Mucosa of descending colon (tissue), 1 donor: ENCODE data around the genes MROH2A and TRPM8.

- PRO-cap: no peak
Observed at GRCh38 chr2:233457991-233458505, 103.8 kb downstream of the DGKD start.

DNA sequence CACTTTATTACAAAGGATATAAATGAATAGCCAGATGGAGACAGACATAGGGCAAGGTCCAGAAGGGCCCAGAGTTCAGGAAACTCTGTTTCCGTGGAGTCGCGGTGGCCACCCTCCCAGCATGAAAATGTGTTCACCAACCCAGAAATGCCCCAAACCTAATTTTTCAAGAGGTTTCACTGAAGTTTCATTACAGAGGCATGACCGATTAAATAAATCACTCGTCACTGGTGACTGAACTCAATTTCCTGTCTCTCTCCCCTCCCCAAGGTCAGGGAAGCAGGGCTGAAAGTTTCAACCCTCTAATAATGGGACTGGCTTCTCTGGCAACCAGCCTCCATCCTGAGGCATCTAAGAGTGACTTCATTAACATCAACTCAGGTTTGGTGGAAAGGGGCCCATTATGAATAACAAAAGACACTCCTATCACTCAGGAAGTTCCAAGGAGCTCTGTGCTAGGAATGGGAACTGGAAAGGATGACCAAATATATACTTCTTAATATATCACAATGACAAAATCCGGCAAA, 22.3 kb downstream of the USP40 start:
- PRO-cap: no peak

DNA sequence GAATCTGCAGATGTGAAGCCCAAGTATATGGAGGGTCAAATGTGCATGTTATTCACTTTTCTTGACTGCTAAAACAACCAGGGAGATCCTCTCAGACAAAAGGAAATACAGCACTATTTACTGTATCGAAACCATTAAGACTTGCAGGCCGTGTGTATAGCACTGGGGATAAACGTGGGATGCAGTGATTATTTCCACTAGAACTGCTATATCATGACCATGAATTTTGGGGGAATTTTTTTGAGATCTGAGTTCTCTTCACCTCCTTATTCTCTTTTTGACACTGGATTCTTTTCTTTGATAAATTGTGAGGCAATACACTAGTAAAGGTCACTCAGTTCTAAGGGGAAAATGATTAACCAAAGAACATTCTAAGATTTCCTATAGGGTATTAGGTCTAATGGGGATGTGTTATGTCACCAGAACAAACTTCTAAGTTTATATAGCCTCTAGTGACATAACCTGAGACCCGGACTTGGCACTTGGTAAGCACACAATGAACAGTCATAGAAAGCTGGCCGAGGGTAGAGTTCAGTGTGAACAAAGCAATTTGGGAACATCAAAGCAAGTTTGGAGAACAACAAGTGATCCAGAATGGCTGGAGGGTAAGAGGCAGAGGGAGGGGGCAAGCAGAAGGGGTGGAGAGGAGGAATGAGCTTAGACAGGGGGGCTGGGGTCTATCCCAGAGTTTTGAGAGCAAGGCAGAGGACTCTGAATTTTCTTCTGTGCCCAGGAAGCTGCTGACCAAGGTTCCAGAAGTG, 14.8 kb upstream of the UGT1A1 start:
- PRO-cap: no peak

- PRO-cap: no peak
Observed at GRCh38 chr2:233761787-233762771, 2.0 kb downstream of the UGT1A1 start.

- PRO-cap: no peak
Observed at GRCh38 chr2:233778149-233778588, at the start of gene MROH2A. Gene MROH2A, plus strand, starts transcription at chr2:233778330.

GRCh38 chr2:233917251-233917791, at the start of gene TRPM8:
Gene TRPM8, plus strand, starts transcription at chr2:233917373.
- PRO-cap: no peak

DNA sequence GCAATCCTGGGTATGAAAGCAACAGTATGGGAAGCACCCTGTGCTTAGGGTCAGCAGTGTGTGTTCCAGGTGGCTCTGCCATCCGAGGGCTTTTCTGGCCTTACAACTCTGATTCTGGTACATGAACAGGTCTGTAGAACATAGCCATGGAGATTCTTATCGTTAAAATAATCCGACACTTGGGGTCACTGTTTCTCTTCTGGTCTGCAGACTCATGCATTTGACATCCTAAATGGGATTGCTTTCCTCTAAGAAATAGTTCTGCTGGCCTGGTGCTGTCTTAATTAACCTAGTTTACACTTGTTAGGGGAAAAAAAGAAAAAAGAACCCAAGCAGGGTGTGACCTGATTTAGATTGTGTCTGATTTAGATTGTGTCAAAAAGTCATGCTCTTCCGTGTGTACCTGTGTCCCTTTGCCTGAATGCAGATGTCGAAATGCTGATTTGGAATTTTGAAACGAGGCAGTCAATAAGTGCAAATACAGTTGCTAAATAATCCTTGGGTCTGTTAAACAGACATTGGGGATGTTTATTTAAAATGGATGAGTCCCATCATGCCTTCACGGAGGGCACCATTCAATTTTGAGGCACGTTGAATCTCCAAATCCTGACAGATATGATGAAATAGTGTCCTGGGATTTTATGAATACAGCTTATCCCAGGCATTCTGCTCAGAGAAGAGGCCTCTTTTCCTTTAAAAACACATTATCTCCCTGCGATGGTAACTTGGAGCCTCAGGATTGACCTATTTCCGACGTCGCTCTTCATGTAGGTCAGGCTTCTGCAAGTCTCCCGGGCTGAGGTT, 59.7 kb downstream of the TRPM8 start:
- PRO-cap: no peak

DNA sequence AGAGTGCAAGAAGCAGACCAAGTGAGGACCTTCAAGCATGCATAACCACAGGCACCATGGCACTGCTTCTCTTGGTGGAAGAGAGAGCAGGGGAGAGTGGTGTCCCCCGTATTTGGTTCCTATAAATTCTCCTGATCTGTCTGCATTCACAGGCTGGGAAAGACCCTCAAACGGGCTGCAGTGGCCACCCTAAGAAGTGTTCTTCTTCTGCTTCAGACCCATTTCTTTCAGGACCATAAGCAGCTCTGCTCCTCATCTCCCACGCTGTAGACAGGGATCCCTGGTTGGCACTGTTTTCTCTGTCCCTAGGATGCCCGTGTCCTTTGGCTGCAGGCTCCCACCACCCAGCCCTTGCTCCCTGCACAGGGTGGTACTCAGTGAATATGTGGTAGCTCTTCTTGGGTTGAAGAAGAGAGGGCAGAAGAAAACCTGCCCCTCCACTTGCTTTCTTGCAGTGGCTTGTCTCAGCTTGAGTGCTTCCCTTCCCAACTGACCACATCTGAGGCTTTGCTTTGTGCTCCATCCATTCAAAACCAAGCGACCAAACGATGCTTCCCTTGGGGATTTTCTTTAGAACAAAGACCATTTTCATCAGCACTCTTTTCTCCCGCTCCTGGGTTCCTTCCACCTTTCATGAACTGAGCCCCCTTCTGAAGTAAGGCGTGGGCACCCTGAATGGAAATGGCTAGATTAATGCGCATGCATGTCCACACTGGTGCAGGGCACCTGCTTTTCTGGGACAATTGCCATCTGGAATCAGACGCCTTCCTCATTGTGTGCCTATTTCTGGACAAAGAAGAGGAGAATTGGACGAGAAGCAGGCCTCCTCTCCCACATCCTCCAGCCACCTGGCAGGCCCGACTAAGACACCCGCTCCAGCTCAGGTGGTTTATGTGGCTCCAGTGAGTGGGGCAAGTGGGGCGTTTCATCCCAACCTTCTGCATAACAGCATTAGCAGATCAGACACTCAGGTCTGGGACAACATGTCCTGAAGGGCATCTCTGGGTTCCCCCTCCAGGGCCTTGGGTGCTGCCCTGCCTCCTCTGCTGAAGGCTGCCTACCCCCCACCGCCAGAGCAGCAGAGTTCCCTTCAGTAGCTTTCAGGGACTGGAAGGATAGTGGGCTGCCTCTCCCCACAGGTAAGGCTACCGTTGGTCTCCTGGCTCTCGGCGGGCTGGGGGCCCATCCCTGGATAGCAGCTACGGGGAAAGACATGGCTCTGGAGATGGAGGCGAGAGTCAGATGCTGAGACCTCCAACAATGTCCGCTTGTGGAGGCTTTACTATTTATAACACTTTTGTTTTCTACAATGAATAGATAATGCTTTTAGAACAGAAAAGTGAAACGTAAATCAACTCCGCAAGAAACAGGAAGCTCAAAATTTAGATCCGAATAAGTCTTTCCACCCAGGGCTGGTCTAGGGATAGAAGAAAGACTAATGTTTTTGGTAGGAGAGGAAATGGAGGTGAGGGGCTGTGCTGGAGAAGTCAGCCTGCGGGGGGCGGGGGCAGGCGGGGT, 58.9 kb downstream of the ARL4C start:
- PRO-cap: no peak

- PRO-cap: no peak
Observed at GRCh38 chr2:234444162-234444579, 52.7 kb downstream of the ARL4C start.

- PRO-cap: no peak
Observed at GRCh38 chr2:234468468-234469153, 28.3 kb downstream of the ARL4C start.

DNA sequence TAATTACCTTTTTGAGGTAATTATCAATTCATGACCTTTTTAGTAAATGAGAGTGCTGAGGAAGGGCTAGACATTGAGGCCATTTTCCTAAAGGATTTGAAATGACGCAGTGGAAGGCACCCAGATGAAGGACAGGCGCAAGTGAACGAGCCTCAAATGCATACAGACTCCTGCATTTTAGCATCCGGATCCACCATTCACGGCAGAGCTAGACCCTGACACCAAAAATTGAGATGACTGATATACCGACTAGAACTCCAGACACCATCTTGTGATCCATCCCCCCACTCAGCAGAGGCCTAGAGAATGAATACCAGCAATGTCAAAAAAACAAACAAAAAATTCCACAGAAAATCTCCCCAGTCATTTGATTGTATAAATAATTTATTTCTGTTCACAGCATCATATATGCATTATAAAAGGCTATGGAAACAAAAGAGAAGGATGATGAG, 4.2 kb downstream of the ARL4C start:
- PRO-cap: no peak

- PRO-cap: bidirectional peak, plus-strand start at chr2:234494995, minus-strand start at chr2:234494935
Observed at GRCh38 chr2:234494760-234495804, 1.8 kb downstream of the ARL4C start.

DNA sequence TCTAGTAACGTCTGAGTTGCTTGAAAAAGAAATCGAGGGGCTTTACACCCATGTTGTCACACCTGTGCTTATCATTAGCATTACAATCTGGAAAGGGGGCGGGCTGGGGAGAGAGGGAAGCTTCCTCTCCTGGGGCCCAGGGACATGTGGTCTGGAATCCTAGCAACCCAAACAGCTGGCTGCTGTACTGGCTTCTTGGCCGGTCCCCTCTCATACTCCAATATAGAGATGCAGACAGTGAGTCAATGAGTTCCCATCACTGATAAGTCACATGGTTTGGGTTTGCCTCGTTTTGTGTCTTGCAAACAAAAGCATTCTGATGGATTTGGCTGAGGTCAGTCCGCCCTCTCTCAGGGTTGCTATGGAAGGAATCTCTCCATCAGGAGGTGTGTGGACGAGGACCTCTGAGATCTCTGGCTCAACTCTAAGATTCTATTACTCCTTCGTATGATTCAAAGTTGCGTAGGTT, 52.2 kb upstream of the ARL4C start:
- PRO-cap: no peak

DNA sequence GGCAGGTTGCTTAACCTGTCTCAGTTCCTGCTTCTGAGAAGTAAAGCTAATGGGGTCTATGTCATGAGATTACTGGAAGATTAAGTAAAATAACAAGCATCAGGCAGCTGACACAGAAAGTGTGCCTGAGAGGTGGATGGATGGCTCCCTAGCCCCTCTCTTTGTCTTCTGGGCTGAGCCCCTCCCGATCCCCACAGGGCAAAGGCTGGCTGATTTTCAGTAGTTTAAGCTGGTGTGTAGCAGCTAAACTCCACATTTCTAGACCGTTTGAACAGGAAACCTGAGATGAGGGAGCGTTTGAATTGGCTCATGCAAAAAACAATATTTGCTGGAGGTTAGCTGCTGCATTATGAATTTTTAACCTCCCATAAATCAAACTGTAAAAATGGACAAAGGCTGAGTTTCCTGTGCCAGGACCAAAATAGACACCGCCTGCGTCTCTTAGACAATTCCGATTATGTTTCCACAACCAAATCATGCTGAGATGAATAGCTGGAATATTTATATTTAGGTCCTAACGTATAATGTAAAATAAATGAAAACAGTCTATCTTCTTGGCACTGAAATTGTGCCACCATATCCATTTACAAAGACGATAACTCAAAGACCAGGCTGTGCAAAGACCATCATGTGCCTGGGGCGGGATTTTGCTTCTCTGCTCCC, 194.0 kb upstream of the ARL4C start:
- PRO-cap: no peak

- PRO-cap: no peak
Observed at GRCh38 chr2:234768702-234769488, 182.9 kb upstream of the SH3BP4 start.

DNA sequence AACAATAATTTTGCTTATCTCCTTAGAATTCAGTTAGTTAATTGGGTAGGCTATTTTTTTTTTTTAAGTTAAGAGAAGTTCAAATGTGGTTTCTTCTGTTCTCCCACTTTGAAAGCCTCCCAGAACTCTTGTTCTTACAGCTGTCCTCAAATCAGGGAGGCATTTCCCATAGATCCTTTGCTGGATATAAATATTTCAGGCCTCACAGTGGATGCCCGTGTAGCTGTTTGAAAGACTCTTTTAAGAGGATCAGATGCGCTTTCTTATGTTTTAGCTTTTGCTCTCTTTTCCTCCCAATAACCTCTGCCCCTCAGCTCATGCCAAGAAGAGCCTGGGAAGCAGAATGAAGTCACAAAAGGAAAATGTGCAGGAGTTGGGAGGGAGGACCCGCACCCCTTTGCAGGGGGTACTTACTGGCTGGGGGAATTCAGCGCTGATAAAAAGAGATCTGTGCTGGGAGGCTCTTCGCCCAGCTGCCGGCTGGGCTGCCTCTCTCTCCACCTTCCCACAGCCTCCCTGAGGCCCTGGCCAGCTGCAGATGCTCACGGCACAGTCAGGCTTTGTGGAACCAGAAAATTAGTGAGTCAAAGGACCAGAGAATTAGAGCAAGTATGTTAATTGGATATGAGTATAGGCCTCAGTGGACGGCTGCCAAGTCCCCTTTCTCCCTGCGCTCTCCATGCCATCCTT, 181.9 kb upstream of the SH3BP4 start:
- PRO-cap: no peak

- PRO-cap: no peak
Observed at GRCh38 chr2:234795237-234795529, 156.6 kb upstream of the SH3BP4 start.

GRCh38 chr2:234795864-234796658, 155.8 kb upstream of the SH3BP4 start:
- PRO-cap: no peak

- PRO-cap: no peak
Observed at GRCh38 chr2:234969549-234970128, 17.8 kb downstream of the SH3BP4 start.

GRCh38 chr2:234981075-234982270, 29.7 kb downstream of the SH3BP4 start:
- PRO-cap: bidirectional peak, plus-strand start at chr2:234981391, minus-strand start at chr2:234981329